K562 (cell line): ENCODE measurements around a stretch of chr16.

DNA sequence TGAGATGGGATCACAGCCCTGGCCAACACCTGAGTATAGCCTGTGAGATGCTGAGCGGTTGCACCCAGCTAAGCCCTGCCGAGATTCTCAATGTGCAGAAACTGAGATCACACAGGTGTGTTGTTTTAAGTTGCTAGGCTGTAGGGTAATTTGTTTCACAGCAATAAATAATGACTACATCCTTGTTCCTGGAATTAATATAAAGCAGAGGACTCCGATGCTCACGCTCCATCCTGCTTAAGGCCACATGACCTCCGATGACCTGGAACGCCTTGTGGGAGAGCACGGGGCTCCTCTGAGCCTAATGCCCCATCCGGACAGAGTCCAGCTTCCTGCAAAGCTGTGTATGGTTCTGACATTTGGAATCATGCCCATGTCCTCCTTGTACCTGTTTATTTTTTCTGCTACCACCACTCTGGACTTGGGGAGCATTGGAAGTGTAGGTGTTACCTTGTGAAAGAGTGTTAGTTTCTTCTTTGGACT is 125.6 kb downstream of the IRX3 start:
- RAMPAGE, long total RNA, result no peak
- RRBS, result no CpG with 5 or more reads among the region's 8 CpGs
PRO-cap:
- standard, result no peak
- CoPRO, capped RNA only, 2 experiments, result no peak in any of the 2 experiments
- CoPRO, capped and uncapped RNA, 2 experiments, result no peak in any of the 2 experiments
- CoPRO, uncapped RNA only, 2 experiments, result no peak in any of the 2 experiments
CAGE:
- cytosol, long polyA plus RNA, result no peak
- long polyA plus RNA, result no peak
- nucleolus, long total RNA, result no peak
- nucleus, long polyA plus RNA, result no peak

GRCh38 chr16:54284253-54284797 is 2.3 kb downstream of the IRX3 start:
- RAMPAGE, long total RNA, result no peak
- RRBS, result 61% methylated on average over 28 of the region's 62 CpGs
PRO-cap:
- standard, result no peak
- CoPRO, capped RNA only, 2 experiments, result no peak in any of the 2 experiments
- CoPRO, capped and uncapped RNA, 2 experiments, result no peak in any of the 2 experiments
- CoPRO, uncapped RNA only, 2 experiments, result no peak in any of the 2 experiments
CAGE:
- cytosol, long polyA plus RNA, result no peak
- long polyA plus RNA, result no peak
- nucleolus, long total RNA, result no peak
- nucleus, long polyA plus RNA, result no peak

- RAMPAGE, long total RNA, result no peak
- RRBS, result 5% methylated on average over 11 of the region's 35 CpGs
PRO-cap:
- standard, result no peak
- CoPRO, capped RNA only, 2 experiments, result no peak in any of the 2 experiments
- CoPRO, capped and uncapped RNA, 2 experiments, result no peak in any of the 2 experiments
- CoPRO, uncapped RNA only, 2 experiments, result no peak in any of the 2 experiments
CAGE:
- cytosol, long polyA plus RNA, result no peak
- long polyA plus RNA, result no peak
- nucleolus, long total RNA, result no peak
- nucleus, long polyA plus RNA, result no peak
Observed at GRCh38 chr16:54291175-54291607, 4.6 kb upstream of the IRX3 start.

DNA sequence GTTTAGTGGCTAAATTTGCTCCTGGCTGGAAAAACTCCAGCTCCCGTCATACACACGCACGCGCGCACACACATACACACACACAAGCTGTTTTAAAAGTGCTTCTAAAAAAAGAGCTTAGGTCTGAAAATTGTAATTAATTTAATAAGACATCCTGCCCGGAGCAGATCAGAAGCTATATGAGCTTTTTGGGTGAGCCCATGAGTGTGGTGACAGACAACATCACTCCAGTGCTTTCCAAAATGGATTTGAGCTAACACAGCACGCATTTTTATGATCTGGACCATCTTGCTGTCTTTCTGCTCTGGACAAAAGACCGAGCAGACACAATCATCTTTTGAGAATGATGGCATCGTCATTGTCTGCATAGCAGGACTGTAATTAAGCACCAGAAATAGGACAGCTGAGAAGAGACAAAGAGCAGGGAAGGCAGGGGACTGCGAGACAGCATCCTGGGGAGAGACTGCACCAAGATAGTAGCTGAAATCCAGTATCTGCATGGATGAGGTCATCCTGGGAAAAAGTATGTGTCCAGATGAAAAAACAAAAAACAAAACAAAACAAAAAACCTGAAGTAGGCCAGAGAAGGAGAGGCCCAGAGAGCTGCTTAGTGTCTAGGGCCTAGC is 49.1 kb downstream of the IRX6 start:
- RAMPAGE, long total RNA, result no peak
- RRBS, result no CpG with 5 or more reads among the region's 10 CpGs
PRO-cap:
- standard, result no peak
- CoPRO, capped RNA only, 2 experiments, result no peak in any of the 2 experiments
- CoPRO, capped and uncapped RNA, 2 experiments, result no peak in any of the 2 experiments
- CoPRO, uncapped RNA only, 2 experiments, result no peak in any of the 2 experiments
CAGE:
- cytosol, long polyA plus RNA, result no peak
- long polyA plus RNA, result no peak
- nucleolus, long total RNA, result no peak
- nucleus, long polyA plus RNA, result no peak

GRCh38 chr16:55482676-55483133 is 3.7 kb downstream of the MMP2 start:
- RAMPAGE, long total RNA, result no peak
- RRBS, result no CpG with 5 or more reads among the region's 7 CpGs
PRO-cap:
- standard, result no peak
- CoPRO, capped RNA only, 2 experiments, result no peak in any of the 2 experiments
- CoPRO, capped and uncapped RNA, 2 experiments, result no peak in any of the 2 experiments
- CoPRO, uncapped RNA only, 2 experiments, result no peak in any of the 2 experiments
CAGE:
- cytosol, long polyA plus RNA, result no peak
- long polyA plus RNA, result no peak
- nucleolus, long total RNA, result no peak
- nucleus, long polyA plus RNA, result no peak

GRCh38 chr16:55505188-55506453 is 3.3 kb upstream of the LPCAT2 start:
- RAMPAGE, long total RNA, result no peak
- RRBS, result 22% methylated on average over 3 of the region's 18 CpGs
PRO-cap:
- standard, result no peak
- CoPRO, capped RNA only, 2 experiments, result no peak in any of the 2 experiments
- CoPRO, capped and uncapped RNA, 2 experiments, result no peak in any of the 2 experiments
- CoPRO, uncapped RNA only, 2 experiments, result no peak in any of the 2 experiments
CAGE:
- cytosol, long polyA plus RNA, result no peak
- long polyA plus RNA, result no peak
- nucleolus, long total RNA, result no peak
- nucleus, long polyA plus RNA, result no peak

DNA sequence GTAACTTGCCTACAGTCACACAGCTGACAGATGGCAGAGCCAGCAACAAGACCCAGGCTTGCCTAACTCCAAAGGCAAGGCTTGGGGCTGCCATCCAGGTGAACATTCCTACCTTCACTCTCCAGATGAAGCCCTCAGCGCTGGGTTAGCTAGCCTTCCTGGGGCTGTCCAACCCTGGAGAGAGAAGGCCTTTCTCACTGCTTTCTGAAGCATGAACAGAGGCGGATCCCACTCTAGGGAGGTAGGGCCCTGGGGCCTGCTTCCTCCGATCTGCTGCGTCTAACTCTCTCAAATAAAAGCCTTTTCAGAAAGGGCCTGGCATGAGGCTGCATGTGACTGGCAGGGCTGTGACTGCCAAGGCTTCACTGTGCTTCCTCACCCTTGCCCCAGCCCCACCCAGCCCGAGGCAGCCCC is 107.8 kb downstream of the GNAO1 start:
- RAMPAGE, long total RNA, result no peak
- RRBS, result no CpG with 5 or more reads among the region's 5 CpGs
PRO-cap:
- standard, result no peak
- CoPRO, capped RNA only, 2 experiments, result no peak in any of the 2 experiments
- CoPRO, capped and uncapped RNA, 2 experiments, result no peak in any of the 2 experiments
- CoPRO, uncapped RNA only, 2 experiments, result no peak in any of the 2 experiments
CAGE:
- cytosol, long polyA plus RNA, result no peak
- long polyA plus RNA, result no peak
- nucleolus, long total RNA, result no peak
- nucleus, long polyA plus RNA, result no peak

DNA sequence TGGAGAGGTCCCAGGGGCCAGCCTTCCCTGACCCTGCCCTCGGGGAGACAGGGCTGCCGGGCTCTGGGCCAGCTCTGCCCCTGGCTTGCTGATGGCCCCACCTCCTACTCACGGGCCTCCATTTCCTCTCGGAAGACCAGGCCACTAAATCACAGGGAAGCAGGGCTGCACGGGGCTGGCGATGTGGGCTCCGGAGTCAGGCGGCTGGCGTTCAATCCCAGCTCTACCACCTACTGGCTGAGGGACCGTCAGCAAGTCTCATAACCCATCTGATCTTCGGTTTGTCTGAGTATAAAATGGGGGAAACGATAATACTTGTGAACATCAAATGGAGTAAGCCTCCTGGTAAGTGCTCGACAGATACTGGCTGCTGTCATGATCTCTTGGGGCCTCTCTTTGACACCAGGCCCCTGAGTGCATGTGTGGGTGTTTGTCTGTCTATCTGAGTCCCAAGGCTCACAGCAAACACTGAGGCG is 113.3 kb downstream of the AMFR start:
- RAMPAGE, long total RNA, result no peak
- RRBS, result no CpG with 5 or more reads among the region's 14 CpGs
PRO-cap:
- standard, result no peak
- CoPRO, capped RNA only, 2 experiments, result no peak in any of the 2 experiments
- CoPRO, capped and uncapped RNA, 2 experiments, result no peak in any of the 2 experiments
- CoPRO, uncapped RNA only, 2 experiments, result no peak in any of the 2 experiments
CAGE:
- cytosol, long polyA plus RNA, result no peak
- long polyA plus RNA, result no peak
- nucleolus, long total RNA, result no peak
- nucleus, long polyA plus RNA, result no peak

DNA sequence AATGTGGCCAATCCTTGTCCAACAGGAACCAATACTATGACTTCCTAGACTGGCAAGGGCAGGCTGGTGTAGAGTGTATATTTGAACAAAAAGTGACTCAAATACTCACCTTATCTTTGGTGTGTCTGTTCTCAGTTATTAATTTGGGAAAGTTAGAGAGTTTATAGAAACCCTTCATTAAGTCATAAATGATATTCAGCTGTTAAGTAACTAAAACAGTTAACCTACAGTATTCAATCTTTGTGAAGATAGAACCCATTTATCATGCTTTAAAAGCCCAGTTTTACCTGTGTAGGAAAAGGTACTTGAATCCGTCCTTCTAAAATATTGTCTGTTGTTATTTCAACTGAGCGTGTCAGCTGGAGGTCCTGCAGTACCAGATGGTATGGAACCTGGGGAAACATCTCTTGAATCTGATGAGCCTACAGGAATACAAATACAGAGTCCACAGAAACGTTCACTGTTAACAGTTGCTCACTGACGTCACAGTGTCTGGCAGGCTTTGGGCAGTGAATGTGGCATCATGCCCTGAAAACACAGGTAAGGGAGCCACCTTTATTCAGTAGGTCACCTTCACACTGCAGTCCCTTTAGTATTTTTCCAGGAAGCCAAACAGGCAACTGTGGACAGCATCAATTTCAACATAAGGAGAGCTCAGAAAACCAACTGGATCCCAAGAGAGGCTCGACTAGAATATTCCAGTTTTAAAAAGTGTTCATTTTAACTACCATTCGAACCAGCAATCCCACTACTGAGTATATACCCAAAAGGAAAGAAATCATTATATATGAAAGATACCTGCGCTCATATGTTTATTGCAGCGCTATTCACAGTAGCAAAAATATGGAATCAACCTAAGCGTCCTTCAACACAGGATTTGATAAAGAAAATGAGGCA is 56.2 kb downstream of the AMFR start:
- RAMPAGE, long total RNA, result no peak
- RRBS, result no CpG with 5 or more reads among the region's 9 CpGs
PRO-cap:
- standard, result no peak
- CoPRO, capped RNA only, 2 experiments, result no peak in any of the 2 experiments
- CoPRO, capped and uncapped RNA, 2 experiments, result no peak in any of the 2 experiments
- CoPRO, uncapped RNA only, 2 experiments, result peak in 2 of 2 experiments; most common minus-strand start position 186 of the sequence (in 1)
CAGE:
- cytosol, long polyA plus RNA, result no peak
- long polyA plus RNA, result no peak
- nucleolus, long total RNA, result no peak
- nucleus, long polyA plus RNA, result no peak

DNA sequence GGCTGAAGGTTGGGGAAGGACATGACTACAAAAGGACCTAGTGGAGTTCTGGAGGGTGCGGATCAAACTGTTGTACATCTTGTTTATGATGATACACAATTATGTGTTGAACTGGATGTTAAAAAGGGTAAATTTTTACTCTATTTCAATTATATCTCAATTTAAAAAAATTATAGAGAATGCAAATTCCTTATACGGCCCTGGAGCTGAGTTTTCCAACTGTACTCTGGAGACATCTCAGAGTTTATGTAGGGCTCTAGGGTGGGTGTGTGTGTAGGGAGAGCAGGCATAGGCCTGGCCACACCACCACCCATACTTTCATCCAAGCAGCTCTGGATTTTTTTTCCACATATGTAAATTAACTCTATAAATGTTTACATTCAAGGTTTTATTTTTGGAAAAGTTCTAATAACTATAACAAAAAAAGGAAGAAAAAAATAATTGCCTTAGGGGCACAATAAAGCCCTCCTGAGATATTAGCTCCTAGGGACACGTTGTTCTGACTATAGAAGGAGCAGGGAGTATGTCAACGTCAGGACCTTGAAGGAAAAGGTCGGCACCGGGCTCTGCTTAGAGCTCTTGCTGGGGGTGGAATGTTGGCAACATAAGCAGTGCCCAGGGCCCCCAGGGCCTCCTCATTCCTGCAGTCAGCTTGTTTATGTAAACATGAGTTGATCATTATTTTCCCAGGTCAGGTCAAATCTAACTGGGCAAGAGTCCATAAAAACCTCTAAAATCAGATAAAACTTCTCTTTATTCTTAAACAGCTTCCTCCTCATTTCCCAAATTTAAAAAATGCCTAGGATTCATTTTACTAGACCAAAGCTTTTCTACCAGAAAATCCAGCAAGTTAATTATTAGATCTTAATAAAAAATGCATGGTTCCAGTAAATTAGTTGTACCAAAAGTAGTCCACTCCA is 54.7 kb downstream of the AMFR start:
- RAMPAGE, long total RNA, result no peak
- RRBS, result no CpG with 5 or more reads among the region's 6 CpGs
PRO-cap:
- standard, result no peak
- CoPRO, capped RNA only, 2 experiments, result no peak in any of the 2 experiments
- CoPRO, capped and uncapped RNA, 2 experiments, result no peak in any of the 2 experiments
- CoPRO, uncapped RNA only, 2 experiments, result no peak in any of the 2 experiments
CAGE:
- cytosol, long polyA plus RNA, result no peak
- long polyA plus RNA, result no peak
- nucleolus, long total RNA, result no peak
- nucleus, long polyA plus RNA, result no peak

DNA sequence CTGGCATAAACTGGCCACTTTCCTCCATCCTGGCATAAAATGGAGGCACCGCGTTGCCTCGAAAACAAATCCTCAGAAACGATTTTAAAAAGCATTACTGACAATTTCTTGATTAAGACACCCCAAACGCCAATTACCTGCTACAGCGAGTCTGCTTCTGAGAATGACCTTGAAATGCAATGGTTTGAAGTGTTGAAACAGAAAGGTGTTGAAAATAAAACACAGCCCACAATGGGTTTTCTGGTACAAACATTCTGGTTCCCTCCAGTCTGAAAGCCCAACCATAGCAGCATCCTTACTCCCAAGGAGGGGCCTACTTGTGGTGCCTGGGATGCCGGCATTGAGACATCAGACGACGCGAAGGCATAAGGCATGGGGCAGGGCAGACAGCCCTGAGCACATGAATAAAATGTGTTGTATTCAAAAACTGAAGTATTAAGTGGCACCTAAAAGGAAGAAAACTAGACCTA is 941 bp downstream of the NUDT21 start:
- RAMPAGE, long total RNA, result no peak
- RRBS, result no CpG with 5 or more reads among the region's 10 CpGs
PRO-cap:
- standard, result unidirectional peak, plus-strand start at position 351 of the sequence
- CoPRO, capped RNA only, 2 experiments, result no peak in any of the 2 experiments
- CoPRO, capped and uncapped RNA, 2 experiments, result no peak in any of the 2 experiments
- CoPRO, uncapped RNA only, 2 experiments, result no peak in any of the 2 experiments
CAGE:
- cytosol, long polyA plus RNA, result no peak
- long polyA plus RNA, result no peak
- nucleolus, long total RNA, result no peak
- nucleus, long polyA plus RNA, result no peak

- RAMPAGE, long total RNA, result no peak
- RRBS, result 36% methylated on average over 27 of the region's 53 CpGs
PRO-cap:
- standard, result no peak
- CoPRO, capped RNA only, 2 experiments, result no peak in any of the 2 experiments
- CoPRO, capped and uncapped RNA, 2 experiments, result no peak in any of the 2 experiments
- CoPRO, uncapped RNA only, 2 experiments, result no peak in any of the 2 experiments
CAGE:
- cytosol, long polyA plus RNA, result no peak
- long polyA plus RNA, result no peak
- nucleolus, long total RNA, result no peak
- nucleus, long polyA plus RNA, result no peak
Observed at GRCh38 chr16:56616998-56617761, 8.4 kb upstream of the MT1E start.

GRCh38 chr16:56743545-56744303 is 13.8 kb downstream of the NUP93 start:
- RAMPAGE, long total RNA, result no peak
- RRBS, result no CpG with 5 or more reads among the region's 7 CpGs
PRO-cap:
- standard, result no peak
- CoPRO, capped RNA only, 2 experiments, result no peak in any of the 2 experiments
- CoPRO, capped and uncapped RNA, 2 experiments, result no peak in any of the 2 experiments
- CoPRO, uncapped RNA only, 2 experiments, result no peak in any of the 2 experiments
CAGE:
- cytosol, long polyA plus RNA, result no peak
- long polyA plus RNA, result no peak
- nucleolus, long total RNA, result no peak
- nucleus, long polyA plus RNA, result no peak

GRCh38 chr16:56848309-56848952 is 16.6 kb upstream of the SLC12A3 start:
- RAMPAGE, long total RNA, result no peak
- RRBS, result no CpG with 5 or more reads among the region's 8 CpGs
PRO-cap:
- standard, result no peak
- CoPRO, capped RNA only, 2 experiments, result no peak in any of the 2 experiments
- CoPRO, capped and uncapped RNA, 2 experiments, result no peak in any of the 2 experiments
- CoPRO, uncapped RNA only, 2 experiments, result peak in 1 of 2 experiments; most common plus-strand start chr16:56848639 (in 1)
CAGE:
- cytosol, long polyA plus RNA, result no peak
- long polyA plus RNA, result no peak
- nucleolus, long total RNA, result no peak
- nucleus, long polyA plus RNA, result no peak

DNA sequence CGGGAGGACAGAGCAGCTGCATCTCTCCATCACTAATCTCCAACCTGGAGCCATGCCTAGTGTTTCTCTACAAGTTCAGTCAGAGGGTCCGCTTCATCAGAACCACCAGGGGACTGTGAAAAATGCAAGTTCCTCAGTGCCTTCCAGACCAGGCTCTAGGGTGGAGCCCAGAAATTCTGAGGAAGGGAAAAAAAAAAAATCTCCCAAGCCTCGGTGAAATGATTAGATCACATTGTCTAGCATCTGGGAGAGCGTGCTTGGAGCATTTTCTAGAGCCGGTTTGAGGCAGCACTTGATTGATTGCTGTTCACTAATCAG is 22.4 kb upstream of the HERPUD1 start:
- RAMPAGE, long total RNA, result no peak
- RRBS, result 0% methylated on average over 1 of the region's 5 CpGs
PRO-cap:
- standard, result no peak
- CoPRO, capped RNA only, 2 experiments, result no peak in any of the 2 experiments
- CoPRO, capped and uncapped RNA, 2 experiments, result no peak in any of the 2 experiments
- CoPRO, uncapped RNA only, 2 experiments, result no peak in any of the 2 experiments
CAGE:
- cytosol, long polyA plus RNA, result no peak
- long polyA plus RNA, result no peak
- nucleolus, long total RNA, result no peak
- nucleus, long polyA plus RNA, result no peak

DNA sequence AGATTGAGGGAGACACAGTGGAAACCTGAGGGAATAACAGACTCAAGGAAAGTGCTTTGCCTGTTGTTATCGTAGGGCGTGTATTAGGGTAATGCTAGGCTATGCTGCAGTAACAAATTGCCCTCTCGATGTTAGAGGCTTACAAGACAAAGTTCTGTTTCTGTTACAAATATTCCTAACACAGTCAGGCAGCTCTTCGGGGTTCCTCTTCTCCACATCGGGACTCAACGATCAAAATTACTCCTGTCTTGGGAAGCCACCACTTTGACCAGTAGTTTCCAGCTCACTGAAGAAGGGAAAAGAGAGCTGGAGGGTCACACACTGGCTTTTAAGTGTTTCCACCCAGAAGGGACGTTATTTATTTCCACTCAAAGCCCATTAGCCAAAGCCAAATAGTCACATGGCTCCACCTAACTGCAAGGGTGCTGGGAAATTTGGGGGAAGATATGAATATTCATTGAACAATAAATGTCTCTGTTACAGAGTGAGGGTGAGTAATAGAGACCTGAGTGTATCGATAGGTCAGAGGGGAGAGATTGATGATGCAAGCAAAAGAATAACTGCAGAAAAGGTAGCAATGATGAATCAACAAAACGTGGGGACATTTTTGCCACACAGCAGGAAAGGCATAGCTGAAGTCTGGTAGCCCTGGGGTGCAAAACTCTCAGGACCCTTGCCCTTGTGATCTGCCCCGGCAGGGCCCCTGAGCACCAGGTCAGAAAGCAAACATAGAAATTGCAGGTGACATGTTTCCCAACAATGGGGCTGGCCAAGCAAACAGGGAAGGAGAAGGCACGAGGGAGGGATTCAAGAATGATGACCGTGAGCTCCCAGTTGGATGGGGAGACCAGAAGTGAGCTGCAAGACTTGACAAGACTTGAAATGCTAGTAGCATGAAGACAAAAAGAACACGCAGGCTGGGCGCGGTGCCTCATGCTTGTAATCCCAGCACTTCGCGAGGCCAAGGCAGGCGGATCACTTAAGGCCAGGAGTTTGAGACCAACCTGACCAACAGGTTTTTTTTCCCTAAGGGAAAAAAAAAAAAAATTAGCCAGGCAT is 12.9 kb upstream of the HERPUD1 start:
- RAMPAGE, long total RNA, result no peak
- RRBS, result no CpG with 5 or more reads among the region's 18 CpGs
PRO-cap:
- standard, result no peak
- CoPRO, capped RNA only, 2 experiments, result no peak in any of the 2 experiments
- CoPRO, capped and uncapped RNA, 2 experiments, result no peak in any of the 2 experiments
- CoPRO, uncapped RNA only, 2 experiments, result no peak in any of the 2 experiments
CAGE:
- cytosol, long polyA plus RNA, result no peak
- long polyA plus RNA, result no peak
- nucleolus, long total RNA, result no peak
- nucleus, long polyA plus RNA, result no peak

DNA sequence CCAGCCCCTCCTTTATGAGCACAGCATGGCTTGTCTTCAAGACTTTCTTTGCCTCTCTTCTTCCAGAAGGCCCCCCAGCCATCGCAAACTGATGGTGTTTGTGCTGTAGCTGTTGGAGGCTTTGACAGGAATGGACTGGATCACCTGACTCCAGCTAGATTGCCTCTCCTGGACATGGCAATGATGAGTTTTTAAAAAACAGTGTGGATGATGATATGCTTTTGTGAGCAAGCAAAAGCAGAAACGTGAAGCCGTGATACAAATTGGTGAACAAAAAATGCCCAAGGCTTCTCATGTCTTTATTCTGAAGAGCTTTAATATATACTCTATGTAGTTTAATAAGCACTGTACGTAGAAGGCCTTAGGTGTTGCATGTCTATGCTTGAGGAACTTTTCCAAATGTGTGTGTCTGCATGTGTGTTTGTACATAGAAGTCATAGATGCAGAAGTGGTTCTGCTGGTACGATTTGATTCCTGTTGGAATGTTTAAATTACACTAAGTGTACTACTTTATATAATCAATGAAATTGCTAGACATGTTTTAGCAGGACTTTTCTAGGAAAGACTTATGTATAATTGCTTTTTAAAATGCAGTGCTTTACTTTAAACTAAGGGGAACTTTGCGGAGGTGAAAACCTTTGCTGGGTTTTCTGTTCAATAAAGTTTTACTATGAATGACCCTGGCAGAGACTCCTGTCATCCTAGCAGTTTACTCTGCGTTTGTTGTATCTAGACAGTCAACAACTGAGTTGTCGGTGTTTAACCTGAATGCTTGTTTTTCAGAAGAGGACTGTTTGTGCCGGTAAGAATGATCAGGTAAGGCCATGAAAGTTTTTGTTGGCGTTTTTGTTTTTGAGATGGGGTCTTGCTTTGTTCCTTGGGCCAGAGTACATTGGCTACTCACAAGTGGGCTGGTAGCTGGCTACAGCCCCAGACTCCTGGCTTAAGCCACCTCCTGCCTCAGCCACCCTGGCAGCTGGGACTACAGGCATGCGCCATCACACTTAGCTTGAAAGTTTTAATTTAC is 11.6 kb downstream of the HERPUD1 start:
- RAMPAGE, long total RNA, result no peak
- RRBS, result no CpG with 5 or more reads among the region's 11 CpGs
PRO-cap:
- standard, result no peak
- CoPRO, capped RNA only, 2 experiments, result no peak in any of the 2 experiments
- CoPRO, capped and uncapped RNA, 2 experiments, result peak in 1 of 2 experiments; most common plus-strand start position 658 of the sequence (in 1)
- CoPRO, uncapped RNA only, 2 experiments, result peak in 2 of 2 experiments; most common plus-strand start position 194 of the sequence (in 2)
CAGE:
- cytosol, long polyA plus RNA, result no peak
- long polyA plus RNA, result no peak
- nucleolus, long total RNA, result no peak
- nucleus, long polyA plus RNA, result no peak